HCT116 (cell line): ENCODE measurements around a stretch of chr18.

DNA sequence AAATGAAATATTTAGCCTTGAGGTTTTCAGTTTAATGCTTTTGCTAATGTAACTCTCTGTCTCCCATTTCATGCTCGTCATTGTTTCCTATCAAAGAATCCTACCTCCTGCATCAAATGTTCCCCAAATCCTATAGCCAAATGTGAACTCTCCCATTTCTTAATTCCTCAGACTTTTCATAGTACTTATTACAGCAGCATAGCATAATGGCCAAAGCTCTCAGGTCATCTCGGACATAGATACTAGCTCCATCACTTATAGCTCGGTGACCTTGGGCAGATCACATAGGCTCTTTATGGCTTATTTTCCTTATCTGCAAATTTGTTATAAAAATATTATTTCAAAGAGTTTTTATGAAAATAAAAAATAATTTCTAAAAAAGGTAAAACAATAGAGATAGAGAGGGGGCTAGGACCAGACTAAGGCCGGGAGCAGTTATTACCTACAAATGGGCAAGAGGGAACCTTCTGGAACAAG, 341.6 kb downstream of the KIAA1328 start:
- RRBS = no CpG with 5 or more reads among the region's 4 CpGs

DNA sequence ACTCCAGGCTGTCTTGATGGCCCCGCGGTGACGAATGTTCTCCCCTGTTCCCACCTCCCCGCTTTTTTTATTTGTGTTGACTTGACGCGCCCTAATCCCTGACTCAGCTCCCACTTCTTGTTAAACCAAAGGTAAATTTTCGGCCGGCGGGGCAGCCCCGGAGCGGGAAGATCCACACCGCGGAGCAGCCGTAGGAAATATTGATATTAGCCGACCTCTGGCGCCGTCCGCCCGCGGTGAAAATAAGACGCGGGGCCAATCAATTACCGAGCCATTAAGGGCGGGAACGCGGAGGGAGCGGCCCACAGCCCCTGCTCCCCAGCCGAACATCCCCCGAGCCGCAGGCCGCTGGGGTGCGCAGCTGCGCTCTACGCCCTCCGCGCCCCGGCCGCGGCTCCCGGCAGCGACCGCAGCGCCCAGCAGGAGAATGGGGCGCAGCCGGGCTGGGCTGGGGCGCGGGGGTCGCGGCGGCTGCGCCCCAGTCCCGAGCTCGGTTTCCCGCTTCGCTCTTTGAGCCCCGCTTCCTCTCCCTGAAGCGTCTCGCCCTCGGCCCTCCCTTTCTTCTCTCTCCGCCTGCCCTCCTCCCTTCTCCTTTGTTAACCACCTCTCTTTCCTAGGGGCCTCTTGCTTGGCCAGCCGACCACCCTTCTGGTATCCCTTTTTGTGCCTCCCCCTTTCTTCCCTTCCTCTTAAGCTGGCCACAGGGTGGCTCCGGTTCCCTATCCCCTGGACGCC, 41.0 kb downstream of the CELF4 start:
- RRBS = 69% methylated on average over 8 of the region's 63 CpGs

GRCh38 chr18:42298683-42299309, 343.8 kb downstream of the PIK3C3 start:
- RRBS = no CpG with 5 or more reads among the region's 9 CpGs

- RRBS = no CpG with 5 or more reads among the region's 1 CpG
Observed at GRCh38 chr18:43419567-43419929, 142.3 kb upstream of the SYT4 start.

GRCh38 chr18:44589519-44589876, 91.2 kb upstream of the SETBP1 start:
- RRBS = no CpG with 5 or more reads among the region's 2 CpGs

GRCh38 chr18:44719475-44720037, 38.9 kb downstream of the SETBP1 start:
- RRBS = no CpG with 5 or more reads among the region's 3 CpGs

DNA sequence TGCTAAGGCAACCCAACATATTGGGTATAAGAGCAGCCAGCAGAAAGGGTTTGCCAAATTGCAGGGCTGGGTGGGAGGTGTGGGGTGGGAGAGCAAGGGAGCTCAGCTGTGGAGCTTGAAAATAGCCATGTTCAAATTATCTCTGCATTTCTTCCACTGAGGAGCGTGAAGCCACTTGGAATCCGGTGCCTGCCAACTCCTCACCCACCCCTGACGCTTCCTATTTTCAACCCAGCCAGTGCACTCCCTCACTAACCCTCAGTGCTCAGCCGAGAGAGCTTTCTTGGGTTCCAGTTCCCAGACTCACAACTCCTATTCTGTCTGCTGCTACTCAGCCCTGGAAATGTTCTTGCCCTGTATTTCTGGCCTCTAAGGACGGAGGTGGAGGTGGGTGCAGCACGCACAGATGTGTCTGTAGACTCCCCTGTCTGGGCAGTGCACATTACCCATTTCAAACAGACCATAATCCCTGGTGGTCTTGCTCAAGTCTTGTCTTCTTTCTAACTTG, 61.0 kb downstream of the SETBP1 start:
- RRBS = no CpG with 5 or more reads among the region's 6 CpGs

DNA sequence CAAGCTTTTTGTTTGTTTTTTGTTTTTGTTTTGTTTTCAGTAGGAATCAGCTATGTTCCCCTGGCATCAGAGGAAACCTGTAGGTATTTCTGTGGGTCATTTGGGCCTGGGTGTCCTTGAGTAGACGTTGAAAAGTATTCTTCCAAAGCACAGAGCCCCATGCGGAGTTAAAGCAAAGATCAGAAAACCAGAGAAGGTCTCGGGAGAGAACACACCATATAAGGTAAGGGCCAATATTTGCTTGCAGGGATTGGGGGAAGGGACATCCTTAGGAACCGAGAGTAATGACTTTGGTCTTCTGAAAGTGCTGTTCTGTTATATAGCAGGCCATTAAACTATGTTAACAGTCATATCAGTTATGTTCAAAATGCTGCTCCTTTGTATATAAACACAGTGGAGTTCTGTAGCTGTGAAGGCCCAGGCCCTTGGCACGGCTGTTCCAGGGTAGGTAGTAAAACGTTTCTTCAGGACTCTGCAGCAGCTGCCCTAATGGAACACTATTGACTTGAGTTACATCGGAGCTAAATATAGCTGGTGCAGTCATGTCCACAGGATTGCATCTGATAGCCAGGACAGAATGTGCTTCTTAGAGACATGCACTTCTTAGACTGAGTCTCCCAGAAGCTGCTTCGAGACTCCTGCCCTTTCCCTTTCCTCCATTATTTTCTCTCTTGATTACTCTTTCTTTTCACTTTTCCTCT, 122.3 kb downstream of the SETBP1 start:
- RRBS = no CpG with 5 or more reads among the region's 8 CpGs

DNA sequence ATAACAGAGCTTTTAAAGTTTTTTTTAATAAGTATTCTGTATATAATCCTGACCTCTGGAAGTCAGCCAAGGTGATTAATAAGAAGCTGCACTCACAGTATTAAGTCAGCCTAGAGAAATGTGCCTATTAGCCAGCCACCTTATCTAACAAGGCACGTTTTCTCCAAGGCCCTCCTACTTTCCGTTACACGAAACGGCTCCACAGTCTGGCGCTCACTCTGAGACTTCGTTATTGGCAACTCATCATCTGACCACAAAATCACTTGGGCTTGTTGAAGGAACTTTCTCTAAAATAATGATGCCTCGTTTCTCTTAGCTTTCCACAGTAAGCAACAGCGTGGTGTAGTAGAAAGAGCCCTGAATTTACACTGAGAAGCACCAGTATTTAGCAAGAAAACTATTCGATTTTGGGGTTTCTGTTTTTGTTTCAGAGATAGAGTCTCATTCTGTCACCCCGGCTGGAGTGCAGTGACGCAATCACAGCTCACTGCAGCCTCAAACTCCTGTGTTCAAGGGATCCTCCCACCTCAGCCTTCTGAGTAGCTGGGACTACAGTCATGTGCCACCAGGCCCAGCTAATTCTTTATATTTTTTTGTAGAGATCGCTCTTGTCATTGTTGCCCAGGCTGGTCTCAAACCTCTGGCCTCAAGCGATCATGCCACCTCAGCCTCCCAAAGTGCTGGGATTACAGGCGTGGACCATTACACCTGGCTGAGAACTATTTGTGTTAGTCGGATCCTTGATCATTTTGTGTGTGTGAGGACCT, 53.5 kb upstream of the SLC14A1 start:
- RRBS = no CpG with 5 or more reads among the region's 15 CpGs

DNA sequence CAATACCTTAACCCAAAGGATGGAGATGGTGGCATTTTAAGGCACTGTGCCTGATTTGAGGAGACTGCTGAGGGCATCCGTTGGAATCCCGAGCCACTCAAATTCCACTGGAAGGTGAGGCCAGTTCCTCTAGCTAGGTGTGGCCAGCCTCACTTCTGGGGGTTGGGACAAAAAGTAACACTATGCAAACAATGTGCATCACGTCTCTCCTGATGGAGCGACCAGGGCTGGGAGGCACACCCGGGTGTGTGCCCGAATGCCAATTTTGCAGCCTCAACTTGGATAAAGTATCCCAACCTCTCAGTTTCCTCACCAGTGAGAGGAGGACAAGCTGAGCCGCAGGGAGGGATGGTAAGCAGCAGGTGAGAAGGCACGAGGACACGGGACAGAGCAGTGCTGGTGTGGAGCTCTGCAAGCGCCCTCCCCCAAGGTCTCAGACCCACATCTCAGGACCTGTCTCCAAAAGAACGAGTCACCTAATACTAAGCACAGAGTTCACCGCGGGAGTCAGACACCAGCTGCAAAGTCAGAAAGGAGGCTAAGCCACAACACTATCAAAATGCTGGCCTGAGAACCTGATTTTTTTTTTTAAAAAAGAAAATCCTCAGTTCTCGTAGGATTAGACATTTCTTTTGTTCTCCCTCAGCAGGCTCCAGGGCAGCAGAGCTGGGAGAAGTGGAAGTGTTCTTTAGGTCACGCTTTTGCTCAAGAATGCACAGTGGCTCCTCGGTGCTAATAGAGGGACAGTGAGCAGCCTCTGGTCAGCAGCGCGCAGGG, 11.3 kb upstream of the RNF165 start:
- RRBS = no CpG with 5 or more reads among the region's 18 CpGs

GRCh38 chr18:46422487-46422976, 88.7 kb downstream of the RNF165 start:
- RRBS = no CpG with 5 or more reads among the region's 6 CpGs

DNA sequence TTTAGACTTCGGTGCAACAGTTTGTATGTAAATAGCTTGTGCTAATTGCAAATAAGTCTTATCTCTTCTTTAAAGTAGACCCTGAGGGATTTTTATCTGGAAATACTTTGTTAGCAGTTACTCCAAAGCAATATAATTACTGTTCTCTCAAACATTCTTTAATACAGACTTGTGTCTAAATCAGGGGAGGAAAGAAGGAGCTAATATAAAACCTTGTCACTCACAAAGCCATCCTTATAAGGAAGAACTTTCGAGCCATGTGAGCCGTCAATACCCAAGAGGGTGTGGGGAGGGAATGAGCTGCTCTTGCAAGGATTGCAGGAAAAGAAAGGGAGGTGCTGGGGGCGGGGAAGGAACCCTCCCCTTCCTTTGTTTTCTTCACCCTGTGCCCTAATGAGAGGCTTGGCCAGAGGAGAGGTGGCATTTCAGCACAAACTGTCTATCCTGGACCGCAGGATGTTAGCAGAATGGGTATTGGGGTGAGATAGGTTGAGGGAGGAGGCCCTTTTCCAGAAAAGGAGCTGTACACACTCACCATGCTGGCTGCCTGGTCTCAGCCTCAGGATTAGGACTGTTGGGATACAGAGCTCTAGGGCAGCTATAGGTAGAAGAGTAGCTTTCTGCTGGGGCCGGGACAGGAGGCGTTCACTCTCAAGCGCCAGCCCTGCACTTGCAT, 132.4 kb downstream of the RNF165 start:
- RRBS = no CpG with 5 or more reads among the region's 8 CpGs

DNA sequence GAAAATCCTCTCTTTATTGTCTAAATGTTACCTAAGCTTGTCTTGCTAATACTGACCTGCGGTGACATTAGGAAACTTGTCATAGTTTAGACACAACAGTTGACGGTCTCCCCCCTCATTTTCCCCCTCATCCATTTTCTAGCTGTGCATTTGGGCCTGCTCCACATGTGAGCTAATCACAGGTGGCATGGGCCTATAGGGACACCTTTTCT, 125.8 kb downstream of the LOXHD1 start:
- RRBS = no CpG with 5 or more reads among the region's 2 CpGs

DNA sequence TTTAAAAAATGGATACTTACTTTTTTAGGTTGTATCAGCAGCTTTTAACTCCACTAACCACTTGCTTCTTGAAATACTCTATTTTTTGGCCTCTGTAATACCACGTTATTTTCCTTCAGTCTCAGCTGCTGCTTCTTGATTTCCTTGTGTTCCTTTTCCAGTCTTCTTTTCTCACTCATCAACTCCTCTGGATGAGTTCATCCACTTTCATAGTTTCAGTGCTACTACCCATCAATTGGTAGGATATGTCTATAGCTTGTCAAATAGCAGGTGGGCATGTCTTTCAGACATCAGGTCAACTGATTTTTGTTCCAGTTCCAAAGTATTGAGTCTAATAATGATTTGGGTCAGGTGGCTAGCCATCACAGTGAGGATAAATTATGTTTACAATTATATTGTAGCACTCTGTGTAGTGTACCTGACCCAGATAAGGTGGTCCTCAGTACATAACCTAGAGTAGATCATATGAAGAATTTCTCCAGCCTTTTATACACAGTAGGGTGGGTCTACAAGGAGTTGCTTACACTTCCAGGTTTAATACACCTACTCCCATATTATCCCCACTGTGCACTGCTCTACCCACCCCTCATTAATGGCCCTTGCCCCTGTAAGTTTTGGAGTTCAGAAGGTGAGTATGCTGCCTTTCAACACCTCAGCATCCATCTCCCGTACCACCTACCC, 46.6 kb upstream of the ST8SIA5 start:
- RRBS = no CpG with 5 or more reads among the region's 2 CpGs

DNA sequence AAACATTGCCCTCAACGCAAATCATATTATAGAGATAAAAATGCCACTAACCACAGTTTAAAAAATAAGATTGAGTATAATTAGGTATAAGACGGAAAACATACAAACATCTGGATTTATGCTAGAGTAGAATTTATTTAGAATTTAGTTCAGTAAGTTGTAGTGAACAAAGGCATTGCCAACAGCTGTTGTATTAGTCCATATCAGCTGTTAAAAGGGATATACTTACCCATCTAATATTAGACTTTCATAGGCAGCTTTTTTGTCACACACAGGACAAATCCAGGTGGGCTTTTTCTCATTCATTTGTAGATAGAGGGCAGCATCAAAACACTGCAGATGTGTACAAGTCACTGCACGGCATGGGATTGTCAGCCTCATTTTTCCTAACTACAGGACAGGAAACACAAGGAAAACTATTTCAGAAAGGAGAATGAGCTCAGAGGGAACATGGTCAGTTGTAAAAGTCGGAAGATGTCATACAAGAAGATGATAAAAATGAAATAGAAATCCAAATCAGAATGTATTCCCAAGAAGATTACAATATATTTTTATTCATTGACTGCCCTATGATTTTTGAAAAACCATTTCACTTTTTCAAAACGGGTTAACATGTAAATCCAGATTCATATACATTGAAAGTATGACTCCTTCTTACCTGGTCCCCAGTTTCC, 79.4 kb upstream of the ST8SIA5 start:
- RRBS = no CpG with 5 or more reads among the region's 5 CpGs

DNA sequence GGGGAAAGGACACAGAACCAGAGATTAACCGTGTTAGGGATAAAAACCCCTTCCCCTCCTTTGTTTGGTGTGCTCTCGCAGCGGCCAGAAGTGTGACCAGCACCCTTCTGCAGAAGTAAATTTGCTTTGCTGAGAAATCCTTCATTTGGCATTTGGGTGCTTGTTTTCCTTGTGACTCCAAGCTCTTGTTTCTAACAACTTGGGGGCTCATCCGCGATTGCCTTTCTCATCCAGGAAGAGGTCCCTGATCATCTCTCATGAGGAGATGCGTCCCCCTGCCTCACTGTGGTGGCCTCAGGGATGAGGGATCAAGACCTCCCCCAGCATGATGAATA, 48.8 kb downstream of the PIAS2 start:
- RRBS = no CpG with 5 or more reads among the region's 6 CpGs

- RRBS = no CpG with 5 or more reads among the region's 15 CpGs
Observed at GRCh38 chr18:47799157-47799826, 131.2 kb downstream of the SMAD2 start.

DNA sequence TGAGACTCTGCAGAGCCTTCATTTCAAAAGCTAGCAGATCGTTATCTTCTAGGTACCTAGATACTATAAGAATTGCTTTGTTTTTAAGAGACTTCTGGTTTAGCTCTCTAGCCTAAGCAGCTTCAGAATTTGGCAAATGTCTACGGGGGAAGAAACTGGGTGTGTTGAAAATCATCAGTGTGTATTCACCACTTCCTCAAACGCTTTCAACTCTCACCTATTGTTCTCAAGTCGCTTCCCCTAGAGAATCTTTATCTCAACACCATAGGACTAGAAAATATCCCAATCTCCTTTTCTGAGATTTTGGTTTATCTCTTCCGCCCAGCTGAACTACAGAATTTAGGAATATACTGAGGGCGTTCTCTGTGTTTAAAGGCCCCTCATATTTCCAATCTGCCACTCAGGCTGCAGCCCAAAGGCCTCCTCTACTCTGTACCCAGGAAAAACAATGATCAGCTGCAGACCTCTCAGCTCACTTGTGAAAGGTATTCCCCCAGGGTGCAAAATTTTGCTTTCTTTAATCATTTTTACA, 28.6 kb downstream of the SMAD2 start:
- RRBS = no CpG with 5 or more reads among the region's 6 CpGs